ENCODE measurements around a stretch of chr12.

DNA sequence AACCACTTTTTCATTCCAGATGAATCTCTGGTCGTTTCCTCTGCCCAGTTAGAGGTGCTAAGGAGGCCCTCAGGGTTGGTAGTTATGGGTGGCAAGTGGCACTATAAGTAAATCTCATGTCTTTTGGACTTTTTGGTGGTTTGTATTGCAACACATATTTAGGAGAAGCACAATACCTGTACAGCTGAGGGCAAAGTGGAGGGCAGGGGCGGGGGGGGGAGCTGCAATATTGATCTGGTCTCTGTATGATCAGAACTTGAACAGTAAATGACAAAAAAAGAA lies 1.9 kb upstream of the SLC38A2 start:
- PRO-cap: no peak
- RAMPAGE, long total RNA: no peak

DNA sequence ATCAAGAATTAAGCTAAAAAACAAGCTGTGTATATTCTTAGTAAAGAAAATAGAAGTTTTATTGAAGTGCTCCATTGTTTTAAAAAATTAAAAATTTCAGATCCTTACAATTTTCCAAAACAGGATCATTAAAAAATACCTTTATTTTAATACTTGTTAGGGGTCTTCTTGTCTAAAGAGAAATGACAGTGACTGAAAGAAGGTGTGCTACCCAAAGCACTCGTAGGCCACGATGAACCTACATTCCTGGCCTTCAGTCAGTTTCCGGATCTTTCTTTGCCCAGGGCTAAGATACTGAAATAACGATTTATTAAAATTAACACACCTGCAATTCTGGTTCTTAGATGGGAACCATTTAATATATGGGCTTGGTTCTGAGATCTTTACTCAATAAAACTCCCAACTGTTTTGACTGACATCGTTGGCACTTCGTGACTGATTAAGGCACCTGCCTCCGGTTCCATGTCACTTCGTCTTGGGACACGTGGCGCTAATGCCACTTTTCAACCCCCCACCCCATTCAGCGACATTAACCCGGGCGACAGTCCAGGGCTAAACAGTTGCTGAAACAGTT lies 9.6 kb upstream of the SLC38A2 start:
- PRO-cap: no peak
- RAMPAGE, long total RNA: no peak

- PRO-cap: no peak
- RAMPAGE, long total RNA: no peak
Observed at GRCh38 chr12:46382919-46383642, 10.5 kb upstream of the SLC38A2 start.

DNA sequence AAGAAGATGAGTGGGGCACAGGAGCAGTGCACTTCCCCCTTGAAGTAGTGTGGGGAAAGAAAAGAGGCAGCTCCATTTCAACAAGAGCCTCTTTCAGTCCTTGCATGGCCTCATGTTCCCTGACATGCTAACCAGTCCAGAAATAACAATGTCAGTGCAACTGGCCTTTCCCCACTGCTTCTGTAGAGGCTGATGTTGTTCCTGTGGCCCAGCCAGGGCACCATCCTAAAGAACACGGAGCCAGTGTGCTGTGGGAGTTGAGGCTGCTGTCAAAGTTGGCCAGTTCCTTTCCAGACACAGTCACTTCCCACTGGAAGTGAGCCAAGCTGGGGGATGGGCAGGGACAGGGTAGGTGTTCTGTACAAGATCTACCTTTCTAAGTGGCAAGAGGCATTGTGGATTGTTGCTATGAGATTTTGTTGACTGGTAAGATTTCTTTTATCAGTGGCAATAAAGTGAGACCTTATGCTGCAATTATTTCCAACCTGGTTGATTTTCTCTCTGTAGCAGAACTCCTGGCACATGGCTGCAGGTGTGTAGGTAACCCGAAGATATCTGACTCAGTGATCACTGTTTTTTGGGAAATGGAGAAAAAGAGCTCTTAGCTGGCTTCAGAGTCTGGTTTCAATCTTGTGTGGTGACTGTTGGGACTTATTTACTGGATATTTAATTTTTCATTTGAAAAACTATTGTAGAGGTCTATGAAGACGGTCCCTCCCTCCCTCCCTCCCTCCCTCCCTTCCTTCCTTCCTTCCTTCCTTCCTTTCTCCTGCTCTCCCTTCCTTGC lies 77.9 kb upstream of the SLC38A2 start:
- PRO-cap: no peak
- RAMPAGE, long total RNA: no peak

GRCh38 chr12:46461478-46462011 lies 89.0 kb upstream of the SLC38A2 start:
- PRO-cap: no peak
- RAMPAGE, long total RNA: no peak

- PRO-cap: no peak
- RAMPAGE, long total RNA: no peak
Observed at GRCh38 chr12:46545827-46546443, 173.4 kb upstream of the SLC38A2 start.

DNA sequence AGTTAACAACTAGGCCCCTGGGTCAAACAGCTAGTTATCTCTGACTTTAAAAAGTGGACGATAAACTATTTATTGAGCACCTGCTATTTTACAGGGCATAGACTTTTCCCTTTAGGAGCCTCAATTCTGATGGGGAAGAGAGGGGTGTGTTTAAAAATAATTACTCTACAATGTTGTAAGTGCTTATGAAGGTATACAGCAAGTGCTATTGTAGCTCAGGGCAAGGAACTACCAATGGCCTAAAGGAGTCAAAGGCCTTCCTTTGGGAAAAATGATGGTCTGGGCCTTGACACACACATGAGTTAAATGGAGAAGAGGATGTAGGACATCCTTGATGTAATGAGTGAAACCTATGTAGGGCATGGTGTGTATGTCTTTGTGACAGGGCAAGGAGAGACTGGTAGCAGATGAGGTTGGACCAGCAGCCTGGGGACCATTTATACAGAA lies 182.2 kb upstream of the SLC38A2 start:
- PRO-cap: no peak
- RAMPAGE, long total RNA: no peak

DNA sequence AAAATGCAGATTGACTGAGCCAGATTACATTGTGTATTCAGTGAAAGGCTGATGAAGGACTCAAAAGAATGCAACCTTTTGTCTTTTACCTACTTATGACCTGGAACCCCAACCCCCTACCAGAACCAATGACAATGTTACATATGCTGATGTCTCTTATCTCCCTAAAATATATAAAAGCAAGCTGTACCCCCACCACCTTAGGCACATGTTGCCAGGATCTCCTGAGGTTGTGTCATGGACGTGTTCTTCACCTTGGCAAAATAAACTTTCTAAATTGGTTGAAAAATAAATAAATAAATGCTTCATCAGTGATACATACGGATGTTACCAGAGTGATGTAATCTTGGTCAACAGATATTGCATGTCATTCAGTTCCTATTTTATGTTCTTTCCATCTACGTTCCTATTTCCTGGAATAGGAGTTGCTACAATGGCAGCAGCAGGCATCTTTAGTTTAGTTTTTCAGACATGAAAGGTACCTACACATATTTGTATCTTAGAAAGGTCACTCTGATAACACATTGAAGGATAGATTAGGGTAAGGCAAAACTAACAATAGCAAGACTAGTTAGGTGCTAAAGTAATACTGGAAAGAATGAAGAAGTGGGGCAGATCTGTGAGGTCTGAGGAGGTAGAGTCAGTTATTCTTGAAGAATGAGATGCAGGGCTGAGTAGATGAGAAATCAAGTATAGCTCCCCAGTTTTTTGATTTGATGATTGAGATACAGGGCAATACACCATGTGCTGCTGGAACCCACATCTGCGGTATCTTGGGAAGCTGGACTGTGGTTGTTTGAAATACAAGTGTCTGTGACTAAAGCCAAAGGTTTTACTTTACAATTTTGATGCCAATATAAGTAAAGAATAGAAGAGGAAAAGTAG lies 189.7 kb upstream of the SLC38A2 start:
- PRO-cap: no peak
- RAMPAGE, long total RNA: no peak

DNA sequence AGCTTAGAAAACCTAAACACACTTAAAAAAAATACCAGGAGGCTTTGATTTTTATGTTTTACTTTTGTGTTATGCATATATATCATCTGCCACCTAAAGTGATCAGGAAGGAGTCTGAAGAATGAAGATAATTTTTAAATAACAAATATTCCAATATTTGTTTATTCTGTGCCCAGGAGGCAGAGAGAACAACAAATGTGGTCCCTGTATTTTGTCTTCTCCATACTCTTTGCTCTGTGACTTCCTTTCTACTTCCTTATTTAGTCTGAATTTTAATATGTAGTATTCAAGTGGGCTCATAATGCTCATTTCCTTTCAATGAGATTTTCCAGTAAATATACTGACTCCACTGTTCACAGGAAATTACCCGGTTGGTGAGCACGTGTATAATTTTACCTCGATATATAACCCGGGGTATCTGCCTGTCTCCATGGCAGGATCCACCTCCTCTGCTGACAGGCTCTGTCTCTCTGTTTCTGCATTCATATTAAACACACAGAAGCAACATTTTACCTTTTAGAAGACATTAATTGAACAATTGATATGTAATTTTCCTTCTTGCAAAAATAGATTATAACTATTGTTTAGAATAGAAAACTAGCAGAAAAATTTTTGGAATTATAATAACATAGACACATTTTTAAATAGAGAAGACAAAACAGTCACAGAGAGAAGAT lies 166.0 kb downstream of the SLC38A4 start:
- PRO-cap: no peak
- RAMPAGE, long total RNA: no peak

GRCh38 chr12:46808778-46809414 lies 16.9 kb downstream of the SLC38A4 start:
- PRO-cap: no peak
- RAMPAGE, long total RNA: no peak

- PRO-cap: no peak
- RAMPAGE, long total RNA: no peak
Observed at GRCh38 chr12:46964476-46964951, 114.9 kb upstream of the PCED1B start.

DNA sequence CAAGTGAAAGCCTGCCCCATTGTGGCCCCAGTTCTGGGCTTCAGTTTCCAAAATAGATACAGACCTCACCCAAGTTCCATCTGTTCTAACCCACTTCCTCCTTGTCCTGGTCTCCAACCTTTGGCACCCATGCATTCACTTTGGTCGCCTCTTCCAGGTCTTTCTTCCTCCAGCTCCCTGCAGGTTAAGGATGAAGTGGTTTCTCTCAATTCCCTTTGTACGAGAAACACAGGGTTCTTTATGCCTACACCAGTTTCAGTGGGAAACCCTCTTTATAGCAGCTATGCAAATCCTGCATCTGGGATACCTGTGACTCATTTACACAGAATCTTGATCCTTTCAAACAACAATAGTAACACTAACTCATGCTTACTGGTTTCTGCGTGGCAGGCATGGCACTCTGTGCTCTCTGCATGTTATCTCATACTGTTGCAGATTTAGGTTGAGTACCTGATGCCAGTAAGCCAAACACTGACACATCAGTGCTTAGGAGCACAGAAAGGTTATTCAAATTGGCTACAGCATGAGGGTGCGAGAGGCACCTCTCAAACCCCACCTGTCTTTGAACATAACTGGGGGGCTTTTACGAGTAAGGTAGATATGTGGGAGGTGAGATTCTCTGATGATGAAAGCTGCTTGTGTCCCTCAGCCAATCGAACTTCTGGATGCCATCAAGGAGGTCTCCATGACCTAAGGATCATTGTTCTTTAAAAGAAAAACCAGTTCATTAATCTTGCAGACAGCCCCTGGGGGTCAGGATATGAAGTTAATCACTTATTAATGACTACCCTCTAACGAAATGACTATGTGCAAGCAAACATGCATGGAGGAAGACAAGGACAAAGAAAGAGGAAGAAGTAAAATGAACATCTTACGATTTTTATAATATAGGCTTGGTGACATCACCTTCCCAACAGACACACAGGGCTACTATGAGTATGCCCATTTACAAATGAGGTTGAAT lies 110.8 kb upstream of the AMIGO2 start:
- PRO-cap: no peak
- RAMPAGE, long total RNA: no peak

- PRO-cap: no peak
- RAMPAGE, long total RNA: no peak
Observed at GRCh38 chr12:47206645-47207138, 126.9 kb upstream of the AMIGO2 start.

DNA sequence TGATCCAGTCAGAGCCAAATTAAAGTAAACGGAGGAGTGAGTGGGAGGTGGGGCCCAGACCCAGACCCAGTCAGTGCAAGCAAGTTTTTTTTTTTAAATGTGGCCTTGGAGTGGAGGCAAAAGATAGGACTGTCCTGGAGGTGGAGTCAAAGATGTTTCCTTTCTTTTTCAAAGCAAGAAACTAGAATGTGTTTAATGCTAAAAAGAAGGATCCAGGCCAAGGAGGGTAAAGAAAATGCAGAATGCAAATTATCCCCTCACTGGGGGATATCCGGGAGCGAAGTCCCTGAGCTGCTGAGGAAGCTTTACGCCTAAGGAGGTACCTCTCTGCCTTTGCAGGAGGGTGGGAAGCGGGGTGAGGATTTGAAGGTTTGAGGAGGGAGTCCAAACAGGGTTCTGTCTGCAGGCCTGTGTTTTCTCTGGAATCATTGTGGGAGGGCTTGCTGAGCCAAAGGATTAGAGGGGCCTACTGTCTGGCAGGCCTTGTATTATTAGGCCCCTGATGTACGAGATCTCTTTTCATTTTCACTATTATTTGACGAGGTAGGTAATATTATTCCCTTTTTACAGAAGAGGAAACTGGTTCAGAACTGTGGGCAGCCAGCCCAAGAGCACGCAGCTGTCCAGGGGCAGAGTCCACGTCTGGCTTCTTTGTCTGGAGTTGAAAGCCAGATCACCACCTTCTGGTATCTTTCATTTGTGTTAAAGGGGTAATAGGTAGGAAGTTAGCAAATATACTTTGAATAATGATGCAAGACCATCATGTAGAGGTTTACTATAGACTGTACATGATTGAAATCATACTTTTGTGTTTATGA lies 143.8 kb upstream of the AMIGO2 start:
- PRO-cap: no peak
- RAMPAGE, long total RNA: no peak

- PRO-cap: no peak
- RAMPAGE, long total RNA: no peak
Observed at GRCh38 chr12:47312922-47313469, 233.2 kb upstream of the AMIGO2 start.

DNA sequence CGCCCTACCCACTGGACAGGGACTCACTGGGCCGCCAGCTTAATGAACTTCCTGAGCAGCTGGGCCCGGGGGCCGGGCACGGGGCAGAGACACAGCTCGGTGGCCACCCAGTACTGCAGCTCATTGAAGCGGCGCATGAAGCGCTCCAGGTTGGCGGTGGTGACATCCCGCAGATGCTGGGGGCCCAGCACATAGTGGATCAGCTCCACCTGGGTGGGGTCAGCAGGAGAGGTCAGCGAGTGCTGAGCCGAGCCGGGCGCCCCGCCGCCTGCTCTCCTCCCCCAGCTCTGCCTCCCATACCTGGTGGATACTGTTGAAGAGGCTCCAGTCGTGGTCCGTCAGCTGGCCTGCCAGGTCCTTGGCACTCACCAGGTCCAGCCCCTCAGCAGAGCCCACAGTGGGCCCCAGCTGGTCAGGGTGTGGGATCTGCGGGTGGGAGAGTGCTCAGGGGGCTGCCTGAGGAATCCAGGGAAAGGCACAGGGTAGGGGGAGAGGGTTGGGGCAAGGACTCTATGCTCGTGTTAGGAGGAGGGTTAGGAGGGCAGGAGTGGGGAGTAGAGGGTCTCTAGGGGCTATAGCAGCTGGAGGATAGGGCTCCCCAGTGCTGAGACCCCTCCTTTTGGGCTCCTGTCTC lies 15.4 kb upstream of the ENDOU start:
- PRO-cap: no peak
- RAMPAGE, long total RNA: no peak

DNA sequence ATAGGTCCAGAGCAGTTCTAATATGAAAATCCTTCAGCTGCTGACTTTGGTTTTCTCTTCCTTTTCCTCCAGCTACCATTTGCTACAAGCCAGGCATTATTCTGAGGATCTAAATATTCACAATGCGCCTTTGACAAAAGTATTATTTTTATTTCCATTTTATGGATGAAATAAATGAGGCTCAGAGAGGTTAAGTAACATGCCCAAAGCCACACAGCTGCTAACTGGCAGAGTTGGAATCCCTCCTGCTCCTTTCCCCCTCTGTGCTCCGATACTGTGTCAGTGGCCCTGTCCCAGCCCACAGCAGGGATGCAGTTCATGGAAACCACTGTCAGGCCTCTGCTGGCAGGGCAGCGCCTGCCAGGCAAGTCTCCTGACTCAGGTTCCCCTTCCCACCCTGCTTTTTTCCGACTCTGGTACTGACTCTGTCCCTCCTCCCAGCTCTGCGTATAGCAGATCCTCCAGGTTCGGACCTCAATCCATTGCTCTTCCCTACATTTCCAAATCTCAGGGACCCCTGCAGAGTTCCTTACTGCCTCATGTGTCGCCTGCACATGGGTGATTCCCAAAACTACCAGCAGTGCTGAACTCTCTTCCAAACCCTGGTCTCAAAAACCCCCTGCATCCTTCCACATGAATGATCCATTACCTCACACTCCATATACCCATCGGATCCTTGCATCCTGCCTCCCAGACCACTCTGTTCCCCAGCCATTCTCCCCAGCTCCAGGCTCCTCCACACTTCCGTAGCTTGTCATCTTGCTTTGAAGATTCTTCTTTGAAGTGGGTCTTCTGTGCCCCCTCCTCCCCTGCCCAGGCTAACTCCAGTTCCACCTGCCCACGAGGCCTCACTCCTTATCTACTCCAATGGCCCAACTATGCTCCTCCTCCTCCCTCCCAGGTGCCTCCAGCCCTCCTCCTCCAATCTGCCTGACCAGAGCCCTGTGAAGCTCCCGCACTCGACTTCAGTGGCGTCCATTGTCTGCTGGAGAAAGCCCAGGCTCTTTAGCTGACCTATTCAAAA lies 14.0 kb downstream of the RAPGEF3 start:
- PRO-cap: no peak
- RAMPAGE, long total RNA: no peak

GRCh38 chr12:47798399-47799224 lies 21.1 kb downstream of the HDAC7 start:
- PRO-cap: no peak
- RAMPAGE, long total RNA: no peak

DNA sequence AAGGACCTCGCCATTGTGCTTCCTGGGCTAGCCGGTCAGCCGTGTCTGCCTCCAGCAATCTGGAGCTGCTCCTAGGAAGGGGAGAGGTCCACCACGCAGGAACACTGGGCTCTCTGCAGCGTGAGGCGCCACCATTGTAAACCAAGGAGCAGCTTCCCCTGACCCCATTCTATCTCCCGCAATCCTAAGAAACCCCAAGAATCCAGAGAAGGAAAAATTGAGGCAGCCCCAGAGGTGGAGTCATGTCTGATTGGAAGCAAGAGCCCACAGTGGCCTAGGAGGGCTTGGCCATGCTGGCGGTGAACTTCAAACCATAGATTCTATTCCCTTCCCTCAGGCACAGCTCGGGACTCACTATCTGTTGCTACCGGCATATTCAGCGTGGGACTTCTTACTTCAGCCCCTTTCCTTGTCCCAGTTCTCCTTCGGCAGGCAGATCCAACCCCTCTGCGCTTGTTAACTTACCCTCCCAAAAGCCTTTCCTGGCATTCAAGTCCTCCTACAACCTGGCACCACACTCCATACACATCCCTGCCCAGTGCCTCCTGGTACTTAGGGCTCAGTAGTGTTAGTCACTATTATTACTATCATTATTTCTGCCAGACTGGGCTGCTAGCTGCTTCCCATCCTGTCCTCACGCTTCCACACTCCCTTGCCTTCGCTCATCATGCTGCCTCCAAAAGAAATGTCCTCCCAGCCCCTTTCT lies 1.4 kb upstream of the HDAC7 start:
- PRO-cap: no peak
- RAMPAGE, long total RNA: no peak

DNA sequence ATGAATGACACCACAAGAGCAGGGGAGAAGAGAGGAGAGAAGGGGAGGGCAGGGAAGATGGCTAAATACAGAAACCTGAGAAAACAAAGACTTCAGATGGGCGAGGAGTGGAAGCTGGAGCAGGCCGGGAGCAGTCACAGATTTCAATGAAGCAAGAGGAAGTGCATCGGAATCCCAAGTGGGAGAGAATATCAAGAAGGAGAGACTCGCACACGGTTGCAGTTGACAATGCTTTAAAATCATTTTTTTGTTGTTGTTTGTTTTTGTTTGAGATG lies 11.0 kb upstream of the HDAC7 start:
- PRO-cap: no peak
- RAMPAGE, long total RNA: no peak